HTERT-HM (cell line): Measurements from ENCODE around the genes TLE6 and NCLN.

DNA sequence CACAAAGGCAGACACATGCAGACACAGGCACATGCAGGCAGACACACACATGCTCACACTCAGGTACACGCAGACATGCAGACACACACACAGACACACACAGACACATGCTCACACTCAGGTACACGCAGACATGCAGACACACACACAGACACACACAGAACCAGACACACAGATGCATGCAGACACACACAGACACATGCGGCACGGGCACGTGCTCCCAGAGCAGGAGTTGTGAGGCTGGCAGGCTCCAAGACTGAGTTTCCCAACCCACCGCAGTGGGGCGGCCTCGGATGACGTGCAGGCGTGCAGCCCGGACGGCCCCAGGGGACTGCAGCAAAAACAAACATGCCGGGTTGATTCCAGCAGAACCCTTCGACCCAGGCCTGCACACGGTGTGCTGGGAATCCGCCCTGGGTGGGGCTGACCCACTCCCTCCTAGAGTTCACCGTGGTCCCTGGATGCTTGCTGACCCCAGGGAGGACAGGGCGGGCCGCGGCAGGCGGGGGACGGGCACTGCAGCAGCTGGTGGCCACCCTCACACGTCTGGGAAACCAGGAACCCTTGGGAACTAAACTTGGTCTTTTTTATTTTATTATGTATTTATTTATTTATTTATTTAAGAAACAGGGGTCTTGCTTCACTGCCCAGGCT lies 100.1 kb downstream of the GADD45B start:
- RRBS = no CpG with 5 or more reads among the region's 23 CpGs

DNA sequence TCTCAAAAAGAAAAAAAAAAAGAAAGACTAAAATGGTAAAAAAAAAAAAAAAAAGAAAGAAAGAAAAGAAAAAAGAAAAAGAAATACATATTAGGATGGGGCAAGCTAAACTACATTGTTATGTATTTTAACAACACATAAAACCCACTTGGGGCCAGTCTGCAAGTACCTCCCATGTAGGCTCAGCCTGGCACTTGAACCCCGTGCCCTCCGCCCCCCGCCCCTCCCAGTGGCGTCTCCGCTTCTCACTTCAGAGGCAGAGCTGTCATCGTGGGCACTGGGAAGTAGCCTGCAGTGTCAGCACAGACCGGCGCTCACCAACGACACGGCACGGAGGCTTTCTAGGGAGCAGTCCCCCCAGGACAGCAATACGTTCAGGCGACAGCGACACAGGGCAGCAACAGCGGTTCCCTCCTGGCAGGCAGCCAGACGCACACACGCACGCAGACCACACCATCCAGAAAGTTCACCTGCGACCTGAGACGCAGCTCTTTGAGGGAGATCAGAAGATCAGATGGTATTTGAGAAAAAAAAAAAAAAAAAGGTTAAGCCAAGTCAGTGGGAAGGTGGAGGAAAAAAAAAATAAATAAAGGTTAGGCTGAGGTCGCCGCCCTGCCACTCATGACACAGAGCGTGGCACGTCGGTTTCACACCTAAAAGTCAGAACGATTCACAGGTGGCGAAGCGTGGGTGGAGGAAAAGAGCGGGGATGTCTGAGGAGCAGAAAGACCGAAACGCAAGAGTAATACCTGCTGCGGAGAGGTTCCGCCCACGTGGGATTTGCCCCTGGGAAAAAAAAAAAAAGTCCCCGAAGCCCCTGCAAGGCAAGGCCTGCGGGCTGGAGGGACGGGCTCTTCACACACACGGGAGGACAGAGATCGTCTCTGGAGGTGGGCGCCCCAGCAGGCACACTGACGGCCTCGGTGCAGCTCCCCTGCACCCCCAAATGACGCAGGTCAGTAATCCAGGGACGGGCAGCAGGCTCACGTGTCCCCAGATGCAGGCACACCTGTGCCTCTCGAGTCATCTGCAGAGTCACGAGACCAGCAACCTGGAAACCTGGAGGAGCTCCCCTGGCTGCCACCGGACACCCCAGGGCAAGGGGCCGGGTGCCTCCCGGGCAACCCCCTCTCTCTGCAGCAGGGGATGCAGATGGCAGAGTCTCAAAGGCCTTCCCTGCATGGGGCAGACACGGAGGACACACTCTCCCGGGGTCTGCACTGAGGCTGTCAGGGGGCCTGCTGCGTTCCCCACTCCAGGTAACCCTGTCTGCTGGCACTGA lies 94.5 kb downstream of the GNG7 start:
- RRBS = 70% methylated on average over 3 of the region's 53 CpGs

GRCh38 chr19:2637010-2637549 lies 65.4 kb downstream of the GNG7 start:
- RRBS = 0% methylated on average over 2 of the region's 27 CpGs

DNA sequence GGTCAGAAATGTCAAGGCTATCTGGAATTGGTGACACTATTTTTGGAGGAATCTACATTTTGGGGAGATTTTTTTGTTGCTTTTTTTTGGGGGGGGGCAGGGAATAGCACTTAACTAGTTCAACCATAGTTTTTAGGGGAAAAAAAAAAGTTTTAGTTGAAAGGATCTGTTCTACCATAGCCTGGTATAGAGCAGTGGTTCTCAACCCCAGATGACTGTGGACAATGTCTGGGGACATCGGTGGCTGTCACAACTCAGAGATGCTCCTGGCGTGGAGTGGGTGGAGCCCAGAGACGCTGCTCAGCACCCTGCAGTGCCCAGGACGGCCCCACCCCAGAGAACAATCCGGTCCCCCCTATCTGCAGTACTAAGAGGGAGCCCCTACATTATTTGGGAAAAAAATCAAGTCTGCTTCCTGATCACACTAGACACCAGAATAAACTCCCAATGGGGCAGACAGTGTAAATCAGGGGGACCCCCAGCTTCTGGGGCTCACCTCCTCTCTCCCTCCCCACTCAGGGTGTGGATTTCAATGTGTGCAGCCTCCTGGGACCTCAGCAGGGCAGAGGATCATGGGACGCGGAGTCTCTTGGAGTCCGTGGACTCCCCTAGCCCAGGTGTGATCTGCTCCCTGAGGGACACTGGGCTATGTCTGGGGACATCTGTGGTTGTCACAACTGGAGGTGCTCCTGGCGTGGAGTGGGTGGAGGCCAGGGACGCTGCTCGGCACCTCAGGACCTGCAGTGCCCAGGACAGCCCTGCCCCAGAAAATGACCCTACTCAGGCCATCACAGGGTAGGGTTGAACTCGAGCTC lies 8.1 kb downstream of the GNG7 start:
- RRBS = no CpG with 5 or more reads among the region's 12 CpGs

- RRBS = no CpG with 5 or more reads among the region's 20 CpGs
Observed at GRCh38 chr19:2700616-2701039, 1.9 kb downstream of the GNG7 start.

DNA sequence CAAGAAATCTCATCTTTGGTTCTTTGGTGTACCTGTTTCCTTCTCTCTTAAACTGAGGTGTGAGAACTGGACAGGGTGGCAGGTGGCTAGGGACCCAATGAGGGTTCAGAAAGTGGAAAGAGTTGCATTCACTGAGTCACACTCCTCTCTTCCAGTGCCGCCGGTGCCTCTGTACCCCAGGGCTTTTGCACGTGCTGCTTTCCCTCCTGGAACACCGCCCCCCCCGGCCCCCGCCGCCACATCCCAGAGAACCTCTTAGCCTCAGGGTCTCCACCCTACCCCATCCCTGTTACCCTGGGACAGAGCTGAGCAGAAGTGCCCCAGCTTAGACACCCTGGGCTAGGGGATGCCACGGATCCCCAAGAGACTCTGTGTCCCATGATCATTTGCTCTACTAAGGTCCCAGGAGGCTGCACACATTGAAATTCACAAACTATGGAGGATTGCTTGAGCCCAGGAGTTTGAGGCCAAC lies 4.8 kb downstream of the SGTA start:
- RRBS = 92% methylated on average over 2 of the region's 8 CpGs

GRCh38 chr19:2811001-2811701 lies 8.5 kb upstream of the ZNF554 start:
- RRBS = no CpG with 5 or more reads among the region's 23 CpGs

DNA sequence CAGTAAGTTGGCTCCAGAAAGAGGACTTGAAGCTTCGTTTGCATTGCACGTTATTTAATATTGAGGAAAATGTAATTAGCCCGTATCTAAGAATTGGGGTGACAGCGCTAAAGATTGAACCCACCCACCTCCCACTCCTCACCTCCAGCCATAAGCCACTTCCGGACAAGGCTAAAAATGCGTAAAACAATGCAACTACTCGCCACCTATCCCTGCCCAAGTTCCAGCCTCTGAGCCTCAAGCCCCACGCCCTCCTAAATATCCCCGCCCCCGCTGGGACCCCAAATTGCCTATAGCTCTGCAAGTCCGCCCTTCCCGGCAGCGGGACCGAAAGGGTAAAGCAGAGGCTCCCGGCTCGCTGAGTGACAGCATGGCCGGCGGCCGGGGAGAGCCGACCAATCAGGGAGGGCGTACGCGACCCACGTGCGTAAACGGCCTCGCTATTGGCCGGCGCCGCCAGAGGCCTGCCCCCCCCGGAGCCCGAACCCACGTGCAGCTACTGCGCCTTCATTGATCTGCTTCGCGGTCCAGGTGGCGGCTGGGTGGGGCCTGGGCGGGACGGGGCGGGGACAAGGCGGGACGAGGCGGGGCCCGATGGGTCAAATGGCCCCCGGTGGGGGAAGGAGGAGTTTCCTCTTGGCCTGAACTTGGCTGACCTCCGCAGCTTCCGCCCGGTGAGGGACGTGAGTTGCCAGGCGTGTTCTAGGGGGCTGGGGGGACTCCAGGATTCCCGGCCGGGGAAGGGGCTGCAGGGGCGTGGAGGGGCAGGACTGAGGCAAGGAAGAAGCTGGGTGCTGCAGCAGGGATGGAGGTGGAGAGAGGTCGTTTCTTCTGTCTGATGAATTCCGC lies at the start of gene TLE6:
TSS of gene TLE6 (plus strand) at position 628 of the 849 bp plus-strand sequence.
- RRBS = 2% methylated on average over 20 of the region's 55 CpGs

DNA sequence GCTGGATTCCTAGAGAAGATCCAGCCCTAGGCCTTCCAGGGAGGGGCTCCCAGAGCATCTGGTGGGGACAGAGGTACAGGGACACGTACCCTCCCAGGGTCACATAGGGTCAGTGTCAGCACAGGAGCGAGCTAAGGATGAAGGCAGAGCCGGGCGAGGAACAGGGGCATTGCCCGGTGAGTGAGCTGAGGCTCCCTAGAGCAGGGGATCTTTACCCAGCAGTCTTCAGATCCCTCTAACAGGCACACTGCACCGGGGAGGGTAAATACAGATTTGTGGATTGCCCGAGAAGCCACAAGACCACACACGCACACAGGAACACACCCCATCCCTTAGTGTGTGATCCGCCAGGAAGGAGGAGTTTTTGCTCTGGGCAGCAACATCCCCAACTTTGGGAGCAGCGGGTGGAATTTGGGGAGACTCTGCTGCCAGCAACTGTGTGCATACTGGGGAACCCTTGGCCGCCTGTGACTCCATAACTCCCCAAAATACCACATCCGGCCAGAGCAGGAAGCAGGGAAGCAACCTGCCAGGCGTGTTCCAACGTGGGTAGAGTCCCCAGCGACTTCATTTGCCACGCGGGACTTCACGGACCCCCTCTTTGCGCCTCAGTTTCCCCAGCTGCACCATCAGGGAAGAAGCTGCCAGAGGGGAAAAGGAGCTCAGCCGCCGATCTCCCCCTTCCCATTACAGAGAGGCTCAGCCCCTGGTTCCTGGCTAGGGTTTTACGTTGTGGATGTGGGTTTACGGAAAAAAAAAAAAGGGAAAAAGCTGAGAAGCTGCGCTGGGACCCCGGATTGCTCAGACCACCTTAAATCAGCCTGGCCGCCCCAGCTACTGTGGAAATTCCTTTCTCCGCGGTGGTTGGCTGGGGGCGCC lies 5.9 kb upstream of the TLE2 start:
- RRBS = 11% methylated on average over 2 of the region's 29 CpGs

DNA sequence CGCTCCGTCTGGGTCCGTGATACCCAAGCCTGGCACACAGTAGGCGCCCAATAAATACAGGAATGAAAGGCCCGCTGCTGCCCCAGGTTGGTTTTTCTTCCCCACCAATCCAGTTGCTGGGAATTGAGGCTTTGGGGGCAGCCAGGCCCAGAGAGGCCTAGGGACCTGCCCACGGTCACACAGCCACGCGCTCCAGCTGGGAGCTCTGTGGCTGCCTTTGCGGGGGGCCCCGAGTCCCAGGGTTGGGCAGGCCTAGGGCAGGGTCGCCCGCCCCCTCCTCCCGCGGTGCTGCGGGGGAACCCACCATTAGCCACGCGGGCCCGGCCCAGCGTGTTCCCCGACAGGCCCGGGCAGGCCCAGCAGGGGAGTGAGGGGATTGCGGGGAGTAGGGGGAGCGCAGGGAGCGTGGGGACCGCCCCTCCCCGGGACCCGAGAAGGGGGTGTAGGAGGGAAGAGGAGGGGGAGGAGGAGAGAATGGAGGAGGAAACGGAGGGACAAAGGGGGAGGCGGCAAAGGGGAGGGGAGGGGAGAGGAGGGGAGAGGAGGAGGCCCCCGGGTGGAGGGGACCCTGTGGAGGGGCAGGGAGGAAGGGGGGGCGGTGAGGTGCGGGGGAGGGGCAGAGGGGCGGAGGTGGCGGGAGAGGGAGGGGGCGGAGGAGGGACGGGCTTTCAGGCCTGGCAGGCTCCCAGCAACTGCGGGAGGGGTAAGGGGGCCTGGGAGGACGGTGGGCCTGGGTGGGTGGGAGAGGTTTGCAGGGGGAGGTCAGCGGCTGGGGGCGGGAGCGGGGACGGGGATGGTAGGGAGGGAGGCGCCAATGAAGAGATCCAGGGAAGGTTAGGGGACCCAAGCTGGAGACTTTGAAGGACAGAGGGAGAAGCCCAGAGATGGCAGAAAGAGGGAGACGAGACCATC lies 12.9 kb upstream of the TLE2 start:
- RRBS = 6% methylated on average over 6 of the region's 44 CpGs

- RRBS = 17% methylated on average over 1 of the region's 15 CpGs
Observed at GRCh38 chr19:3096464-3096834, 2.3 kb downstream of the GNA11 start.

- RRBS = 4% methylated on average over 16 of the region's 47 CpGs
Observed at GRCh38 chr19:3098397-3099381, 4.5 kb downstream of the GNA11 start.

DNA sequence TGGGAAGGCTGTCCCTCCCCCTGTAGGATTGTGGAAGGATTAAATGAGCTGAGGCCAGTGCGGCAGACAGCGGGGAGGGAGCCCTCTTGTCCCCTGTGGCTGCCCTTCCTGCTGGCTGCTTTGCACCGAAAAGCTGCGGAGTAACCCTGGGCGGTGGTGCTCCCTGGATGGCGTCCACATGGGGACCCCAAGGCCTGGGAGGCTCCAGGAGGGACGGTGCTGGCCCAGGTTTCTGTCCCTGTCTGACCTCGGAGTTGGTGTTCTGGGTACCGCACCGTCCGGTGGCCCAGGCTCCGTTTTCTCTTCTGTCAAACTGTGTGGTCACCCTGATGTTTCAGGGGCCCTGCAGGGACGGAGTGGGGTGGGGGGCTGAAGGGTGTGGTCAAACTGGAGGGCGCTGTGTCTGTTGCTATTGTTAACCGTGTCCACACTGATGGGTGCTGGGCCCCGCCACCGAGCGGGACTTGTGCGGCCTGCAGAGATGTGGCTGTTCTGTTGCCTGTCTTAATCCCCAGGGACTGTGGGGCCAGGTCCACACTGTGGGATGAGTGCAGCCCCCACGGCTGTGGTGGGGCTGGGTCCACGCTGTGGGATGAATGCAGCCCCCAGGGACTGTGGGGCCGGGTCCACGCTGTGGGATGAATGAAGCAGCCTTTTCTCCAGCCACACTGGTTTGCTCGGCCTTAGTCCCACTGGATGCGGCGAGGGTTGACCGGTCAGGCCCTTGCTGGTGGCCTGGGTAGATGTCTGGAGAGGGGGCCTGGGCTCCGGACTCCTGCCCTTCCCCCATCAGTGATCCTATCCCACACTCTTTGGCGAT lies 6.8 kb downstream of the GNA11 start:
- RRBS = 90% methylated on average over 5 of the region's 29 CpGs

DNA sequence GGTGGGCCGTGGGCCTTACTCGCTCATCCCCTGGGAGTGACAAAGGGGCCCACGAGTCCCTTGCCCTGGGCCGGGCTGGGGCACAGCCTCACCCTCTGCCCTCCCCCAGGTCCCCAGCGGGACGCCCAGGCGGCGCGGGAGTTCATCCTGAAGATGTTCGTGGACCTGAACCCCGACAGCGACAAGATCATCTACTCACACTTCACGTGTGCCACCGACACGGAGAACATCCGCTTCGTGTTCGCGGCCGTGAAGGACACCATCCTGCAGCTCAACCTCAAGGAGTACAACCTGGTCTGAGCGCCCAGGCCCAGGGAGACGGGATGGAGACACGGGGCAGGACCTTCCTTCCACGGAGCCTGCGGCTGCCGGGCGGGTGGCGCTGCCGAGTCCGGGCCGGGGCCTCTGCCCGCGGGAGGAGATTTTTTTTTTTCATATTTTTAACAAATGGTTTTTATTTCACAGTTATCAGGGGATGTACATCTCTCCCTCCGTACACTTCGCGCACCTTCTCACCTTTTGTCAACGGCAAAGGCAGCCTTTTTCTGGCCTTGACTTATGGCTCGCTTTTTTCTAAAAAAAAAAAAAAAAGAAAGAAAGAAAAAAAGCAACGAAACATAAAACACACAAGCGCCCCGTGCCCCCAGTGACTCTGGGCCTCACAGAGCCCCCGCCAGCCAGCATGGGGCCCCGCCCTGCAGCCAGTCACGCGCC lies 14.8 kb upstream of the GNA15 start:
- RRBS = no CpG with 5 or more reads among the region's 45 CpGs

GRCh38 chr19:3155526-3156049 lies 19.8 kb downstream of the GNA15 start:
- RRBS = no CpG with 5 or more reads among the region's 20 CpGs

DNA sequence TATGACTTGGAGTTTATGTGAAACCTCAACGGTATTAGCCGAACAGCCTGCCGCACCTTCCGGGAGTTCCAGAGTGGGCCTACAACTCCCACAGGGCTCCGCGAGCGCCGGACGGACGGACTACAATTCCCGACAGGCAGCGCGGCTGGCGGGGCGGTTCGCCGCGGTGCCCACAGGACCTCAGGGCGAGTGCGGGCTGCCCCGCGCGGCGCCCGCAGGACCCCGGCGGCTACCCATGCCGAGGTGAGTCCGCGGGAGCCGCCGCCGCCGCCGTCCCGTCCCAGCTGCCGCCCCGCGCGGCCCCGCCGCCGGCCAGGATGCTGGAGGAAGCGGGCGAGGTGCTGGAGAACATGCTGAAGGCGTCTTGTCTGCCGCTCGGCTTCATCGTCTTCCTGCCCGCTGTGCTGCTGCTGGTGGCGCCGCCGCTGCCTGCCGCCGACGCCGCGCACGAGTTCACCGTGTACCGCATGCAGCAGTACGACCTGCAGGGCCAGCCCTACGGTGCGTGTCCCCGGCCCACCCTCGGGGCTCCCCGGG lies at the start of gene NCLN:
TSS of gene NCLN (plus strand) at position 217 of the 537 bp plus-strand sequence.
- RRBS = under 1% methylated on average over 29 of the region's 67 CpGs

GRCh38 chr19:3361099-3361498 lies 5.3 kb upstream of the NFIC start:
- RRBS = 40% methylated on average over 2 of the region's 32 CpGs

GRCh38 chr19:3368802-3369087 lies 2.4 kb downstream of the NFIC start:
- RRBS = no CpG with 5 or more reads among the region's 4 CpGs

- RRBS = no CpG with 5 or more reads among the region's 9 CpGs
Observed at GRCh38 chr19:3371403-3371936, 5.1 kb downstream of the NFIC start.

- RRBS = 73% methylated on average over 17 of the region's 71 CpGs
Observed at GRCh38 chr19:3381600-3382629, 15.5 kb downstream of the NFIC start.